RPMI7951 (cell line): Measurements from ENCODE around the gene PLSCR2.

- RAMPAGE, long total RNA: no peak
These were observed 88.7 kb upstream of the PLSCR4 start for GRCh38 chr3:146339596-146339981.

DNA sequence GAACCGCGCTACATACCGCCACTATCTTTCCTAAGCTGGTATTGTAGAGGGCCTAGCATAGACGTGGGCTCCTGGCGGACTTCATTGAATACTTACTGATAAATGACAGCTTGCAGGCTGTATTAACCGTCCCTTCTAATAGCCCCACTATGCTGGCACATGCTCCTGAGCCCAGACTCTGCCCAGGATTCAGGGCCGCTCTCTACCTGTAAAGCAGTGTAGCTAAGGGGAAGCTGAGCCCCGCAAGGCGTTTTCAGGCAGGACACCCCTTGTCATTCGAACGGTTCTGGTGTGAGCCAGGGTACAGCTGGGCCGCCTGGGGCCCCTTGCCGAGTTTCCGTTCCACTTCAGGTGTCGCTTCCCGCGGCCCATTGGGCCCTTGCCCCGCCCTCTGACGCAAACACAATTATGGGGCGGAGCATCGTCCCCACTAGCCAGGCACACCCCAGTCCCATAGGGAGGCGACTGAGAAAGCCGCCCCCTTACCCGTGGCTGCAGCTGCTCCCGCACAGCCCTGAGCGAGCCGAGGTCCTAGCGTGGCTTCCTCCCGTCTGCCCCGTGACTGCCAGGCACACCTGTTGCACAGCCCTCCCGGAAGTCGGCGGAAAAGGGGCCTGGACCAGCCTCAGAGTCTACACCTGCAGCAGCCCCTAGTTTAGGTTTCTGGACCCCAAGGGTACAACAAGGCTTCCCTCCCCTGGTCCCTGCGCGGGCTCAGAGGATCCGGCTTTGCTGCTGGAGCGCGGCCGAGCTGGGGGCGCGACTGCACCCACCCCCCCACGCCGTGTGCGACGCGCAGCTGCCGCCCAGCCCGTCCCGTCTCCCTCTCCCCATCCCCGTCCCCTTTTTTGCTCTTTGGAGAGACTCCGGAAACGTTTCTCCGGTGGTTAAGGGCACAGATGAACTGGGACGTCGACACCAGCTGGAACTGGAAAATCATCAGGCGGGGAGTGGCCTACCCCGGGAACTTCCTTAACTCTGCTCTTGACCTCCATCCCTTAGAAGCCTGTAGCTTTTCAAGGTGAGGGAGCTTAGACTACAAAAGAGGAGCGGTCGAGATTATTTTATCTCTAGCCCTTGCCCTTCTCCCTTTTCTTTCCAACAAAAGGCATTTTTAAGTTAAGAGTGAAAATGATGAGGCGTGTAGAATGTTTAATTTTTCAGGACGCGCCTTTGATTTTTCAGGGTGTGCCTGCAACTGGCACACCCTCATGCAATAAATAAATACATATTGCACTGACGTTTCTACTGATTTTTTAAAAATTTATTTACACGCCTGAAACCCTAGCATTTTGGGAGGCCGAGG is at the start of gene PLSCR2:
TSS of gene PLSCR2 (minus strand) at position 553 of the 1,306 bp plus-strand sequence.
- RAMPAGE, long total RNA: no peak

- RAMPAGE, long total RNA: no peak
These were observed 1.1 kb upstream of the PLSCR2 start for GRCh38 chr3:146470407-146470858.

- RAMPAGE, long total RNA: no peak
These were observed 35.4 kb upstream of the PLSCR2 start for GRCh38 chr3:146504735-146505145.

GRCh38 chr3:146506886-146507484 is 37.4 kb downstream of the PLSCR1 start:
- RAMPAGE, long total RNA: no peak

- RAMPAGE, long total RNA: no peak
These were observed 298.6 kb upstream of the PLSCR5 start for GRCh38 chr3:146903759-146904168.

DNA sequence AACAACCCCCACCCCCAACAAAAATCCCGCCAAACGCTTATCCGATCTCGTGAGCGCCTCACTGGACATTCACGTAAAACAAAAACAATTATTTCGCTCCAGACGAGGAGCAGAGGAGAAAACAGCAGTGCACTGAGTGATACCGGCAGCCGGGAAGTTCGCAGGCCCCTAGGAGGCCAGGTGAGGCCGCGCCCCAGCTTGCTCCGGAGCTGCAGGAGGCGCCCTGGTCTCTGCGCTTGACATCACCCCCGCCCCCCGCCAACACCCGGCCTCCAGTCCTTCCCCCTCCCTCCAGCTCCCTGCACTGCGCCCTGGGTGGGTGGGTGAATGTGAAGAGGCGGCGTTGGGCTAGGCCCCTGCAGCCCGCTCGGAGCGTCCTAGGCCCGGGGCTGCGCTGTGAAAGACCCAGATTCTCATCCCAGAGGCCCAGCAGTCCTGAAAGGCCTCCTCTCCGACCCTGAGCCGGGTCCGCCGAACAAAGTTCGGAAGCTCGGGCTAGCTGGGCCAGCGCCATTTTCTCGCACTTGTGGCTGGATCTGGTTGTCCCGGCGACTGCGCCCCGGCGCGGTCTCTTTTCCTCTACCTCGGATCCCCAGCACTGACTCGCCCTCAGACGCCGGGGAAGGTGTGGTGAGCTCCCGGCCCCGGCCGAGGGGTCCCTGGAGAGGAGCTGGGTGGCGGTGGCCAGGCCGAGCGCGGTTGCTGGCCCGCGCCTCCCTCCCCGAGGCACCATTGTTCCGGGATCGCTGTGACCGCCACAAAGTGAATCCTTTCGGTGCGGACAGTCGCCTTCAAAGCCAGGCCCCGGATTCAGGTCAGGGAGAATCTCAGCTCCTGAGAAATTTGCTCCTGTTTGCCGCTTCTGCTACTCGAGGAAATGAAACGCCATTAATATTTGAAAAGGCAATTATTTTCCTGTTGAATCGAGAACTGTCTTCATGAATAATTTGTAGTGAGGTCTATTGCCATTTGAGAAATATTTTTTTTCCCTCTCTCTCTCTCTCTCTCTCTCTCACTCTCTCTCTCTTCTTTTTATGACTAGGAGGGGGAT is 12.9 kb downstream of the ZIC4 start:
- RAMPAGE, long total RNA: start-site peak on the plus strand centred at position 321 of the sequence, 78 bp wide, 5 and 8 reads in 2 replicates

DNA sequence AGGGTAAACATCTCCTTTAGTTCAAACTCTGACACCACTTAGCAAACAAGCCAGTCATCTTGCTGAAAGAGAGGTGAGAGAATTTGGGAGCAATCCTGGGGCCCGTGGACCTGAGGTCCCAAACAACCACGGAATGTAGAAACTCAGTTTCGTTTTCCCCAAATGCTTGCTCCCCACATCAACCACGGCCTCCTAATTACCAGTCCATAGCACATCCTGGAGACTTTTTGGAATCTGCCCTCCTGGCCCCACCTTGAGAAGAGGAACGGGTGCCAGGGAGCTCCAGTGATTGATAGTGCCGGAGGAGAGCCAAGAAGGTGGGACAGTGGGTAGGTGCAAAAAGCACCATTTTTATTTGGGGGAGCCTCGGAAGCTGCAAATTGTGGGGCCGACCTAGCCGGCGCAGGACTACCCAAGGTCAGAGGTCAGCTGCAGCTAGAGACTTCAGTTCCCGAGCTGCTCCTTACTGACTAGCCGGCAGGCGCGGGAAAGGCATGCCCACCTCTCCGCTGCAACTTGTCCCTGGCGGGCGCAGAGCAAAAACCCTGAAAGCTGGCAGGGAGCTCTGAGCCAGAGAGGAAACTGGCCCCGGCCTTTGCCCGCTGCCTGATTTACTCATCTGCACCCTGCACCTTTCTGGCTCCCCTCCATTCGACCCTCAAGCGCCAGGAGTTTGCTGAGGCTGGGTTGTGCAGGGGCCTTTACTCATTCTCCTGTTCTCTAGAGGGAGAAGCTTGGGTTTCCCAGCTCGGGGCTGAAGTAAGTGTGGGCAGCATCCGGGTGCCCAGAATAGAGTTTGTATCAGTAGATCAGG is 1.7 kb downstream of the ZIC4 start:
- RAMPAGE, long total RNA: no peak

DNA sequence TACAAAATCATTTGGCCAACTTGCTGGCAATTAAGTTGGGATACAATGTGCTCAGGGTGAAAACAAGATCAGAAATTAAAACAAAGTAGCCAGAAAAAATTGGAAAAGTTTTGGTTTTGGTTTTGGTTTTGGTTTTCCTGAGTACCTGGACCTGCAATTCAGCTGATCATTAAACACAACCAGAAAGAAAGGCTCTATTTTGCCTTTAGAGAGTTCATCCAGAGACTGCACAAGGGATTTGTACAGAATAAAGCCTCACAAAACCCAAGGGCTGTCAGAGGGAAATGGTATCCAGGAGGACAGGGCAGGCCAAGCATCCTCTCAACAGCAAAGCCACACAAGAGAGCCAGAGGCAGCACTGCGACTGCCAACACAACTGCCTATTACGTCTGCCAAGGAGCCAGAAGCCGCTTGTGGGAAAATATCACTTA is 618.5 kb upstream of the AGTR1 start:
- RAMPAGE, long total RNA: no peak

DNA sequence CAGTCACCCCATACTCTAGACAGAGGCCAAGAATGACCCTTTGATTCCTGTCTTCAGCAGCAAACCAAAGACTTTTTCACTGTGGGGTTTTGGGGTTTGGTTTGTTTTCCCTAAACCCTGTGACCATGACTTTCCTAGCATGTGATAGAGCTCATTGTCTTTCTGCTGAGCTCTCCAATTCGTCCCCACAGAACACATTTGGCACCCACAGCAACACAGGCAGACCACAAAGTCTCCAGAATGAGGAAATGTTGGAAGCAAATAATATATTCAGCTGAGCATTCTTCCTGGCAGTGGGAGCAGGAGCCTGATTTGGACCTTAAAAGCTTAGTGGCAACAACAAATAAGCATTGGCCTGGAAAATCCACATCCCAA is 36.8 kb upstream of the CPB1 start:
- RAMPAGE, long total RNA: no peak

DNA sequence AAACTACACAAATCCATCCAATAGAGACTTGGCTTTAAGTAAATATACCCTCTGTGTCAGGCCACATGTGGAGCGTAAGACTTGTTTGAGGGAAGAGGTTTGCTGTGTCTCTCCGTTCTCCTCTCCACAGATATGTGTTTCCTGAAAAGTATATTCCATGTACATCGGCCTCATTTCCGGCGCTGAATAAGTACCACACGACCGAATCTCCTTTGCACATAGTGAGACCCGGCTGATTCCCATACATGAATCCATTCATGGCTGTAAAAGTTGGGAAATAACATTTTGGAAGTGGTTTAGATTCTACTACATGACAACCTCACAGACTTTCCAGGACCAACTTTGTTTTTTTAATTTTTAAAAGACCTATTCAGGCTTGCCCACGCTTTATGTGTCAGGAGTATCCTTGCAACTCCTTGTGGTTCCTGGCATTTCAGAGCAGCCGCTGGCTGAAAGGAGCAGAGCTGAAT is 35.1 kb downstream of the CP start:
- RAMPAGE, long total RNA: no peak

- RAMPAGE, long total RNA: no peak
These were observed 21.4 kb downstream of the TM4SF1 start for GRCh38 chr3:149355949-149356623.

DNA sequence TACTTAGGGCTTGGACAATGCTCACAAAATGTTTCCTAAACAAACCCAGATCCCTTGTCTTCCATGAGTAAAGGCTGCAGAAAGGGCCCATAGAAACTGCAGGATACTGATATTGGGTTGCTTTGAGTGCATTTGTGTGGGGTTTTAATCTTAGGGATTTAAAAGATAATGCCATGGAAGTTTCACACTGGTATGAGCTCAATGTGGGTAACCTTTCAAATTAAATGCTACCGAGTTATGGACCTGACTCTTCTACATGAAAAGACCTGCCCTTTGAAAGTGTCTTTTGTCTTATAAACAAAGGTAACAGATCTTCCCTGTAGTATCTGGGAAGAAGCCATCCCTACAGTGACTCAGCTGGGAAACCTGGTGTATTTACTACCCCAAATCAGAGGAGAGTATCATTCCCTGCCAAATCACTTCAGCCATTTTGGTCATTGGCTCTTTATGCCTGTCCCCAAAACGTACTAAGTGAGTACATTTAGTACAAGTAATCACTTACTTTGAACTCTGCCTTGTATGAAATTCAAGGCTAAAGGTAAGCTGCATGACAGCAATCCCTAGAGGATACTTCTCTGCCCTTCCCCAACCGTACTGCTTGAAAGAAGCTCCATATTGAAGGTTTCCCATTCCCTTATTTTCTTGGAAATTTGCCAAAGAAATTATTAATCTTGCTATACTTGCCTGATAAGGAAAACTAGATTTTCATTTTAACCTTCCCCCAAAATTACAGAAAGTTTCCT is 7.3 kb downstream of the TM4SF1 start:
- RAMPAGE, long total RNA: no peak

GRCh38 chr3:149638405-149639293 is 19.2 kb downstream of the WWTR1 start:
- RAMPAGE, long total RNA: no peak

GRCh38 chr3:149710522-149710820 is 41.8 kb downstream of the COMMD2 start:
- RAMPAGE, long total RNA: no peak

- RAMPAGE, long total RNA: no peak
These were observed 55.3 kb downstream of the PFN2 start for GRCh38 chr3:149915423-149915747.

GRCh38 chr3:150268437-150269894 is 139.1 kb upstream of the TSC22D2 start:
- RAMPAGE, long total RNA: no peak

DNA sequence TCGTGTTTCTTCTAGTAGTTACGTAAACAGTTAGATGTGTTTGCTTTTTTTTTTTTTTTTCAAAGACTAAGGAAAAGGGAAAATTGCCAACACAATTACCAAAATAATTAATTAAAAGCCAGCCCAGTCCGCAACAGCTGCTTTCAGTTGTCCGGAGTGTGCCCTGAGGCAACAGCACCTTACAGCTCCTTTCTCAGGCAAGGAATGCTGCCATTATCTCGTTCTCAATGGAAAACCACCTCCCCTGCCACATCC is 129.2 kb upstream of the TSC22D2 start:
- RAMPAGE, long total RNA: no peak

- RAMPAGE, long total RNA: no peak
These were observed 1.0 kb upstream of the TSC22D2 start for GRCh38 chr3:150407007-150407589.

DNA sequence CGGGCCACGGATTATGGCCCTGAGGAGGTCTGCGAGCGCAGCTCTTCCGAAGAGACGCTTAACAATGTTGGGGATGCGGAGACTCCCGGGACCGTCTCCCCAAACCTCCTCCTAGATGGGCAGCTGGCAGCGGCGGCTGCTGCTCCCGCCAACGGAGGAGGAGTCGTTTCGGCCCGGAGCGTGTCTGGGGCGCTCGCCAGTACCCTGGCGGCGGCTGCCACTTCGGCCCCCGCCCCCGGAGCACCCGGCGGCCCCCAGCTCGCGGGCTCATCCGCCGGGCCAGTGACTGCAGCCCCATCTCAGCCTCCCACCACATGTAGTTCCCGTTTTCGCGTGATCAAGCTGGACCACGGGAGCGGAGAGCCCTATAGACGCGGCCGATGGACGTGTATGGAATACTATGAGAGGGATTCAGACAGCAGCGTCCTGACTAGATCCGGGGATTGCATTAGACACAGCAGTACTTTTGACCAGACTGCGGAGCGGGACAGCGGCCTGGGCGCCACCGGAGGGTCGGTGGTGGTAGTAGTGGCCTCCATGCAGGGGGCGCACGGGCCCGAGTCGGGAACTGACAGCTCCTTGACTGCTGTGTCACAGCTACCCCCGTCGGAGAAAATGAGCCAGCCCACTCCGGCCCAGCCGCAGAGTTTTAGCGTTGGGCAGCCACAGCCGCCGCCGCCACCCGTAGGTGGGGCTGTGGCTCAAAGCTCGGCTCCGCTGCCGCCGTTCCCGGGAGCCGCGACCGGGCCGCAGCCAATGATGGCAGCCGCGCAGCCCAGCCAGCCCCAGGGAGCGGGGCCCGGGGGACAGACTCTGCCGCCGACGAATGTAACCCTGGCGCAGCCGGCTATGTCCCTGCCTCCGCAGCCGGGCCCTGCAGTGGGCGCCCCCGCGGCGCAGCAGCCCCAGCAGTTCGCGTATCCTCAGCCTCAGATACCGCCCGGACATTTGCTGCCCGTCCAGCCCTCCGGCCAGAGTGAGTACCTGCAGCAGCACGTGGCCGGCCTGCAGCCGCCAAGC is 1.7 kb downstream of the TSC22D2 start:
- RAMPAGE, long total RNA: no peak